AG09309 (cell line): ENCODE measurements around a stretch of chr21.

DNA sequence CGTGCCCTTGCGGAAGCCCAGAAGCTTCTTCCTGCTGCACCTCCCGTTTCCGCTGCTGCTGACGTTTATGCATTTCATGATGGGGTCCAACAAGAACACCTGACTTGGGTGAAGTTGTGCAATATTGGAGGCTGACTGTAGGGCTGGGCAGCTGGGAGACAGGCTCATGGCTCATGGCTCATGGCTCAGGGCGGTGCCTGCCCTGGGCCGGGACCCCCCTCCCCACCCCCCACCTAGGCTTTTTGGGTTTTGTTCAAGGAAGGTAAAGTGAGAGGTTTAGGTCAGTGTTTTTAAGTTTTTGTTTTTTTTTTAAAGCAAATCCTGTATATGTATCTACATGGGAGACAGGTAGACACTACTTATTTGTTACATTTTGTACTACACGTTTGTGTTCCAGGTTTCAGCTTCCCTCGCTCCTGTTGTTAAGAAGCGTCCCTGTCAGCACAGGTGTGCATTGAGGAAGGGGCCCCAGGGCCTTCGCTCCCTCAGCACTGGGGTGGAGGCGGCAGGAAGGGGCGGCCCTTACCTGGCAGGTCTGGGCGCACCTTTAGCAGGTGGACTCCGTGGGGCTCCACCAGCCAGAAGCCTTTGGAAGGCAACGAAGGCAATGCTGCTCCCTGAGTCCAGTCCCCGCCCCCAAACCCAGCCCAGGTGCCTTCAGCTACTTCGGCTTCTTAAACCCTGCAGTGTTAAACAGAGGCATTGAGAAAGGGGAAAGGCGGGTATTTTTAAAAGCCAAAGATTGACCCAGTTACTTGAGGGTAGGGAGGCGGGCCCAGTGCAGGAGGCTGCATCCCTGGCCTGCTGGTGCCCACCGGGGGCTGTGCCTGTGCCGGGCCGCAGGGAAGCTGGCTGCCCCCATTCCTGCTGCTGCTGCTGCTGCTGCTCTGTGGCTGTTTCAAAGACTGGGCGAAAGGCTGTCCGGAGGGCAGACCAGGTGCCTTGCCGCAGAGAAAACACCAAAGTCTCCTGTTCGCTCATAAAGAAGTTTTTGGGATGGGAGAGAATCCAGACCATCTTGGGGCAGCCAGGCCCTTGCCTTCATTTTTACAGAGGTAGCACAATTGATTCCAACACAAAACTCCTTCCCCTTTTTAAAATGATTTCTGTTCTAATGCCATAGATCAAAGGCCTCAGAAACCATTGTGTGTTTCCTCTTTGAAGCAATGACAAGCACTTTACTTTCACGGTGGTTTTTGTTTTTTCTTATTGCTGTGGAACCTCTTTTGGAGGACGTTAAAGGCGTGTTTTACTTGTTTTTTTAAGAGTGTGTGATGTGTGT is 4398.7 kb upstream of the TPTE start:
- RRBS: no CpG with 5 or more reads among the region's 30 CpGs

DNA sequence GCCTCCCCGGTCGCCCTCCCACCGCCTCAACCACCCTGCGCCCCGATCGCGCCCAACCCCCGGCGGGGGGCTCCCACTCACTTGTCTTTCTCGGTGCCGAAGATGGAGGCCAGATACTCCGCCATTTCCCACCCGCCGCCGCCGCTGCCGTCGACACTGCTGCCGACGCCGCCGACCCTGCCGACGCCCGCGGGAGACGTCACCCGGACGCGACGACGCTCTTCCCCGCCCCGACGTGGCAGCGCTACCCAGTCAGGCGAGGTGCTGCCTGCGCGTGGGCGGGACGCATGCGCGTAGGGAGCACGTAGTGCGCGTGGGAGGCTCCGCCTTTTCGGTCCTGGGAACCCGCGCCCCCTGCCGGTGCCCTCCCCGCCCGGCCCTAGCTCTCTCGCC is 4022.3 kb upstream of the TPTE start:
- RRBS: no CpG with 5 or more reads among the region's 54 CpGs

- RRBS: no CpG with 5 or more reads among the region's 33 CpGs
Measured at GRCh38 chr21:8758761-8759520, 1762.4 kb upstream of the TPTE start.

DNA sequence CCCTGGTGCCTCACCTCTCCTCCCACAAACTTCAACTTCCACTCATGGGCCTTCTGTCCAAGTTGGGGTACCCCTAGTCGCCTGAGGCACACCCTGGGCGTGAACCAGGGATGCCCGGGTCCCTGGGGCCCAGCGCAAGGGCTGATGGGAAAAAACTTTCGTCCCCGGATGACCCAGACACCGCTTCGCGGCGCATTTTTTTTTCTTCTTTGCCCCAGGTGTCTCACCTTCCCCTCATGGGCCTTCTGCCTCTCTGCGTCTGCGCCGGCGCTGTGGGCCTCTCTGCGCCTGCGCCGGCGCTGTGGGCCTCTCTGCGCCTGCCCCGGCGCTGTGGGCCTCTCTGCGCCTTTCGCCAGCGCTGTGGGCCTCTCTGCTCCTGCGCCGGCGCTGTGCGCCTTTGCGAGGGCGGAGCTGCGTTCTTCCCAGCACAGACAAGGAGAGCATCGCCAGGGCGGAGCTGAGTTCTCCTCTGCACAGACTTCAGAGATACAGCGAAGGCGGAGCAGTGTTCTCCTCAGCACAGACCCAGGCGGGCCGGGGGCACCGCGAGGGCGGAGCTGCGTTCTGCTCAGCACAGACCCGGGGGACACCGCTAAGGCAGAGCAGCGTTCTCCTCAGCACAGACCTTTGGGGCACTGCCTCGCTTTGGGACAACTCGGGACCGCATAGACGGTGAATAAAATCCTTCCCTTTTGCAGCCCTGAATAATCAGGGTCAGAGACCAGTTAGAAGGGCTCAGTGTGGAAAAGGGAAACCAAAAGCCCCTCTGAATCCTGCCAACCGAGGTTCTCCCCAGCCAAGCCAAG is 1706.0 kb upstream of the TPTE start:
- RRBS: 67% methylated on average over 7 of the region's 49 CpGs

DNA sequence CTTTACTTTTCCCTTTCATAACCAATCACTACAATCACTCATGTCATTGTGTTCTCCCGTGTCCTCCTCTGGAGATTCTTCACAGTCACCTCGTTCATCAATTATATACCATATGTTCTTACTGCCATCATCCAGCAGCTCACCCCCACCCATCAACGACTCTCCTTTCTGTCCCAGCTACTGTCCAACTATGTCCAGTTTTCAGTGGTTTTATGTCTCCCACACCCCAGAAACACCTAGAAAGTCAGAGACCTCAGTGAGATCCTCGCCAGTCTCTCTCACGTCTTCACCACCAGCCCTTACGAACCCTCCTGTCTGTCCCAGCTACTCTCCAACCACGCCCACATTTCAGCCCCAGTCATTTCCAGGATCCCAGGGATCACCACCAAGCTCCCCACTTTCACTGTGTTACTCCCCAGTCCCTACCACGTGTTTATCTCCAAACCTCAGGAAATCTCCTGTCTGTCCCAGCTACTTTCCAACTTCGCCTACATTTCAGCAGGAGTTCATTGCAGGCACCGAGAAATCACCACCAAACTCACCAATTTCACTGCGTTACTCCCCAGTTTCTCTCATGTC is 1529.9 kb upstream of the TPTE start:
- RRBS: no CpG with 5 or more reads among the region's 11 CpGs

DNA sequence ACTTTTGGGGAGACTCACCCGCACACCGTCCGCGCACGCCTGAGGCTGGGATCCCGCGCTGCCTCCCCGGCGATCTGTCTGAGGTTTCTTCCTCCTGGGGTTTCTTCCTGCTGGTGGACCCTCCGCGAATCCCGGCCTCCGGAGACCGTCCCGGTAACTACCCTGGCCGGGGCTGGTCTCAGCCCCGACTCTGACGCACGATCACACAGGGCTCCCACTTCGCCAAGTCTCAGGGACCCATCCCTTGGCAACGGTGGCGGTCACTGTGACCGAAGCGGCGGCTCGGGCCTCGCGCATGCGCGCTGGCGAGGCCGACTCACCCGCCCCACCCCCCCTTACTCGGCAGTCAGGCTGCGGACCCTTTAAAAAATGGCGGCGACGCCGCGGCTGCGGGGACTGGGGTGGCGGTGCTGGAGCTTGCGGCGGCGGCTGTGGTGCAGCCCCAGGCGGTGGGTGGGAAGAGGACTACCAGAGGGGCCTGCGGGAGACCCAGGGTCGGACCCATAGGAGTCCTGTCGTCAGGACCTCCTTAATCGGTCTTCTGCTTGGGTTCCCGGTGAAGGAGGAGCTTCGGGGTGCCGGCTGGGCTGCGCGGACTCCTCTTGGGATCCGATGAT is 402.1 kb upstream of the TPTE start:
- RRBS: no CpG with 5 or more reads among the region's 56 CpGs

- RRBS: no CpG with 5 or more reads among the region's 19 CpGs
Measured at GRCh38 chr21:14281060-14282016, 65.4 kb downstream of the RBM11 start.

GRCh38 chr21:14500200-14501586 is 45.4 kb downstream of the SAMSN1 start:
- RRBS: no CpG with 5 or more reads among the region's 7 CpGs

DNA sequence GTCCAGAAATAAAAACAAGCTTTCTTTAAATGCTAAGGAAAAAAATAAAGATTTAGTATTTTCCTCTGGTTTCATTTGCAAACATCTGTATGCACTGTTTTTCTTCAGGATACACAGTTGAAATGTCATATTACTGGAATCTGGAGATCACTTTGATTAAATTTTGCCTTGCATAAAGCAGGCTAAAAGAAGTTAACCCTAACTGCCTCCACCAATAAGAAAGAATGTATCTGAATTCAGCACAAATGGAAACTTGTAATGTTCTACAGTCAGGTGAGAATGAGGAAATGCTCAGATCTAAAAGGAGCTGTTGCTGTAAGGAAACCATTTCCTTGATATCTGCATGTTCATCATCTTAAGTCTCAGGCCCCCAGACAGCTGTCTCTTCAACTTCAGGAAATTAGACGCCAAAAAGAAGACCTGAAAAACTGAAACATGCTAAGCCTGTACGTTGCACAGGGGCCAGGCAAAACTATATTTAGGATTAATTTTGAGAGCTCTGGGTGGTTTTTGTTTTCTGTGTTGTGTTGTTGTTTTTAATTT is 130.0 kb upstream of the SAMSN1 start:
- RRBS: no CpG with 5 or more reads among the region's 2 CpGs

GRCh38 chr21:14686802-14687214 is 140.7 kb upstream of the SAMSN1 start:
- RRBS: no CpG with 5 or more reads among the region's 3 CpGs

DNA sequence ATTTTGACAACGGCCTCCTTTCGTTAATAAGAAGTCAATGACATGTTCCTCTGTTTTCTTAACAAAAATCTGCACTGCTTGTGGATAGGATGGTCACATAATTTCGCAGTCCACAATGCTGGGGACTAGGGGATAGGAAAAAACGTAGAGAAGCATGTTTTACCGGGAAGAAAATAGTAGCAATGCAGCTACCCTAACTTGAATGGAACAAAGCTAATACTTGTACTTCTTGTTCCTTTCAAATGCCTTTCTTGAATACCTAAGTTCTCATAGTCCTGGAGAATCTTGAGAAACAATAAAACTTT is 195.9 kb downstream of the NRIP1 start:
- RRBS: no CpG with 5 or more reads among the region's 5 CpGs

DNA sequence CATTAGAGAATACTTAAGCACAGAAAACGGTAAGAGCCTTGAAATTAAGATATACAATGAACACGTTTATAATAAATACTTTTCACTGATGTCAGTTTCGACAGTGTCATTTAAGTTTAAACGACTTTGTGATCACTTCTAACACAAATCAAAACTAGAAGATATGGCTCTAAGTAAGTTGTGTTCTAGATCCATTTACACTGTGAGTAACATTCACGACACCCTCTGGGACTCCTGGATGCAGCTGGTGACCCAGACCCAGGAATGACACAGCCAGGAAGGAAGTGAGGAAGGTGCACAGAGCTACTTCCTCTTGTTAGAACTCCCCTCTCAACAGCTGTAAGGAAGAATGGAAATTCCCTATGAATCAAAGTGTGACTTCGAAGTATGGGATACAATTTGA is 185.5 kb downstream of the NRIP1 start:
- RRBS: no CpG with 5 or more reads among the region's 6 CpGs

- RRBS: no CpG with 5 or more reads among the region's 6 CpGs
Measured at GRCh38 chr21:15045633-15046464, 19.0 kb downstream of the NRIP1 start.

GRCh38 chr21:15063013-15063619 is 1.7 kb downstream of the NRIP1 start:
- RRBS: no CpG with 5 or more reads among the region's 9 CpGs

GRCh38 chr21:15122211-15122698 is 57.5 kb upstream of the NRIP1 start:
- RRBS: no CpG with 5 or more reads among the region's 4 CpGs

DNA sequence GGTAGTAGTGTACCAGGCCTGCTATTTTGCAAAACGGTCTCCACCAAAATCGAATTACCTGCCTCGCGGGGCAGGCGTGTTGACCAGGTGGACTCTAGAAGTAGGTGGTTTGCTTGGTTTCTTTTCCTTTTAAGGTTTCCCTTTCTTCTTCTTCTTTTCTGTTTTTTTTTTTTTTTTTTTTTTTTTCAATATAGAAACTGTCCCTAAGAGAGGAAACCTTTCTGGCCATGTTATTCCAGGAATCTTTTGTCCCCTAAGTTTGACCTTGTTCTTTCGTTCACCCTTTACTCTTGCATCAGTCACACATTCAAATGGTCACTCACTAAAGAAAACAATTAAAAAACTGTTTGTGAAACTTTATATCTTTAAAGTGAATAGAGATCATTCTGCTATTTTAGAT is 1.0 kb downstream of the USP25 start:
- RRBS: no CpG with 5 or more reads among the region's 6 CpGs

DNA sequence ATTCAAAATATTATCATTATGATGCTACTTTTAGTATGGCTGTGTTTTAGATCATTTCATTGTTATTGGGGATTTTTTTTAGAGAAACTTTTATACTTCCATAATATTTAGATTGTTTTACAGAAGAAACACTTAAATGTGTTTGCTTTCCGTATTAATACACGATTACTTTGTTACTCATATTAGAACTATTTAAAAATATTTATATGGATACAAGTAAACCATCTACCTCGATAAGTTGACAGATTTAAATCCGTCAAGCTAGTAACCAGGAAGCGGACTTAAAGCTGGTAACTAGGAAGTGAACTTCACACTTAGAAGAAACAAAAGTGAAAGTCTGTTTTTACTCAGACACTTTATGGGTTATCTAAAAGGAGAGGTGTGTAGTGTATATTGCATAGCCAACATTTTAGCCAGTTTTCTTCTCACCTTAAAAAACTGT is 2.4 kb downstream of the USP25 start:
- RRBS: no CpG with 5 or more reads among the region's 5 CpGs

DNA sequence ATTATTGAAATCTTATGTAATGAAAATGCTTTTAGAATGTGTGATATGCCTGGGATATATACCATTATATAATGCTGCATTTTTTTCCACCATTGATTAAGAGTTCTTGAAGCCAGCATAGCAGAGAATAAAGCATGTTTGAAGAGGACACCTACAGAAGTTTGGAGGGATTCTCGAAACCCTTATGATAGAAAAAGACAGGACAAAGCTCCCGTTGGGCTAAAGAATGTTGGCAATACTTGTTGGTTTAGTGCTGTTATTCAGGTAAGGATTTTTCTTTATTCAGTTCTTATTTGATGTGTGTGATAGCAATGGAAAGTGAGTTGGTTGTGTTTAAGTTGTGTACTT is 61.6 kb downstream of the USP25 start:
- RRBS: no CpG with 5 or more reads among the region's 2 CpGs

DNA sequence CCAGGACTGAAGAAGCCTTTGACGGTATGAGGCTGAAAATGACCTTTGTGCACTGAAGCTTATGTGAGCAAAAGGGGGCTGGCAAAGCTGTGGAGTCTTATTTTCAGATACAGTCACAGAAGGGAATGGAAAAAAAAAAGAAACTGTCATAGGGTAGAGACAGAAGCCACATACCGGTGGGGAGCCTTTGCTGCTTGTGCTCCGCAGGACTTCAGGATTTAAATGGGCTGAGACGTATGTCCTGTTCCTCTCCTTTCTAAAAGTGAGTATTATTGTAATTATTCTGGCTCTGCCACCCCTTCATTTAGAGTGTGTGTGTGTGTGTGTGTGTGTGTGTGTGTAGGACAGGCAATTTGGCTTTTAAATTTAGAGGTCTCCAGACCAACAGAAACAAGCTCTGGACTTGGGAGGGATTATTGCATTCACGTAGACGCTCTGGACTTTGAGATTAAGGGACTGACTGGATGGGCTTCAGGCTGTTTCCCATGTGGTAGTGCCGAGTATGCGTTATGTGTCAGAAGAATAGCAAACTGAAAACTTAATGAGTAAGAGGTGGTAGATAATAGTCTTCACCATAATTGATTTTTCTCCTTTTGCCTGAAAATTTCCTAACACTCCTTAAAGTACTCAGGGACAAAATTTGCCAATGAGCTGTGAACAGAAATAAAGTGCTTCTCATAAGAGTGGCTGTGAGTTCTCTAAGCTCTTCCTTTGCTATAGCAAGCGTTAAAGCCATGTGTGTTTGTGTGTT is 281.9 kb downstream of the USP25 start:
- RRBS: no CpG with 5 or more reads among the region's 9 CpGs

GRCh38 chr21:16183661-16184074 is 453.9 kb downstream of the USP25 start:
- RRBS: no CpG with 5 or more reads among the region's 4 CpGs